OVCAR3 (cell line): ENCODE results near the genes FAM120AOS and FBP1.

DNA sequence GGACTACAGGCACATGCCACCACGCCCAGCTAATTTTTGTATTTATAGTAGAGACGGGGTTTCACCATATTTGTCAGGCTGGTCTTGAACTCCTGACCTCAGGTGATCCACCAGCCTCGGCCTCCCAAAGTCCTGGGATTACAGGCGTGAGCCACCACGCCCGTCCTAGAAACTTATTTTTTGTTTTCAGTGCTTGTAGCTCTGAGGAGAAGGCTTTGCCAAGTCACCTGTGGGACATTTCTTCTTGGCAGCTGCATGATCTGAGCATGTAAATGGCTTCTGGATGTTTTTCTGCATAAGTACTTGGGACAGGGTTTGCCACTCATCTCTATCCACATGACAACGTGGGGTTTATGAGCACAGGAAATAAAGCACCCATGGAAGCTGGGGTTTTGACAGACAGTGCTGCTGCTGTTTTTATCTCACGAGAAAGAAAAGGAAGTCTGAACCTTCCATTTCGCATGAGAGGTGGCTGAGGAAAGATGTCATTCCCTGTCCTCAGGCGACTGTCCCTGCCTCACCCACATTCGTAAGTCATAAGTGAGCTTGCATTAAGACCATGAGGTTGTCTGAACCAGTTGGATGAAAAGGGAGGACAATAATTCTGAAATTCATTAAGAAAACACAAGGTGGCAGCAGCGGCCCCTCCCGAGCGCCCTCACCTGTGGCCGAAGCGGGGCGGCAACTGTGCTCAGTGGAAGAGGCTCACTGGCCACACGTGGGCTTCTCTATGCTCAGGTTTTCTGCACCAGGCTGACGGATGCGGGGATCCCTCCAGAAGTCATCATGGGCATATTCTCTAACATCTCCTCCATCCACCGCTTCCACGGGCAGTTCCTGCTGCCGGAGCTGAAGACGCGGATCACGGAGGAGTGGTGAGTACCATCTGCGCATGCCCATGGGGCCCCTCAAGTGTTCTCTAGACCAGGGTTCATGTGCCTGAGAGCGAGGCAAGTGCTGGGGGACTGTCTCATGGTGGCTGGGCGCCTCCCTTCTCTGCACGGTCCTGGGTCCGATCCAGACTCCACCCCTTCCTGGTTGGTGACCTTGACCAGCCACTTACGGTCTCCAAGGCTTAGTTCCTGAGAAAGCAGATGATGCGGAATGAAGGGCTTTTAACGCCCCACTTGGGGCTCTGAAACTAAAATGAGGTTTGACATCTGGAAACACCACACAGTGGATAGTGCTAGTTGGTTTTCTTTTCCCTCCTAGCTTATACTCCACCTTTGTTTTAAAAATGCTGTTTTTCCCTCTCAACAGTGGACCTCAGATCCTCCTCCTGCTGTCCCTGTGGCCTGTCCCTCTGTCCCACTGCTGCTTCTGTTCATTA, 54.8 kb upstream of the SUSD3 start:
- RRBS = no CpG with 5 or more reads among the region's 34 CpGs

DNA sequence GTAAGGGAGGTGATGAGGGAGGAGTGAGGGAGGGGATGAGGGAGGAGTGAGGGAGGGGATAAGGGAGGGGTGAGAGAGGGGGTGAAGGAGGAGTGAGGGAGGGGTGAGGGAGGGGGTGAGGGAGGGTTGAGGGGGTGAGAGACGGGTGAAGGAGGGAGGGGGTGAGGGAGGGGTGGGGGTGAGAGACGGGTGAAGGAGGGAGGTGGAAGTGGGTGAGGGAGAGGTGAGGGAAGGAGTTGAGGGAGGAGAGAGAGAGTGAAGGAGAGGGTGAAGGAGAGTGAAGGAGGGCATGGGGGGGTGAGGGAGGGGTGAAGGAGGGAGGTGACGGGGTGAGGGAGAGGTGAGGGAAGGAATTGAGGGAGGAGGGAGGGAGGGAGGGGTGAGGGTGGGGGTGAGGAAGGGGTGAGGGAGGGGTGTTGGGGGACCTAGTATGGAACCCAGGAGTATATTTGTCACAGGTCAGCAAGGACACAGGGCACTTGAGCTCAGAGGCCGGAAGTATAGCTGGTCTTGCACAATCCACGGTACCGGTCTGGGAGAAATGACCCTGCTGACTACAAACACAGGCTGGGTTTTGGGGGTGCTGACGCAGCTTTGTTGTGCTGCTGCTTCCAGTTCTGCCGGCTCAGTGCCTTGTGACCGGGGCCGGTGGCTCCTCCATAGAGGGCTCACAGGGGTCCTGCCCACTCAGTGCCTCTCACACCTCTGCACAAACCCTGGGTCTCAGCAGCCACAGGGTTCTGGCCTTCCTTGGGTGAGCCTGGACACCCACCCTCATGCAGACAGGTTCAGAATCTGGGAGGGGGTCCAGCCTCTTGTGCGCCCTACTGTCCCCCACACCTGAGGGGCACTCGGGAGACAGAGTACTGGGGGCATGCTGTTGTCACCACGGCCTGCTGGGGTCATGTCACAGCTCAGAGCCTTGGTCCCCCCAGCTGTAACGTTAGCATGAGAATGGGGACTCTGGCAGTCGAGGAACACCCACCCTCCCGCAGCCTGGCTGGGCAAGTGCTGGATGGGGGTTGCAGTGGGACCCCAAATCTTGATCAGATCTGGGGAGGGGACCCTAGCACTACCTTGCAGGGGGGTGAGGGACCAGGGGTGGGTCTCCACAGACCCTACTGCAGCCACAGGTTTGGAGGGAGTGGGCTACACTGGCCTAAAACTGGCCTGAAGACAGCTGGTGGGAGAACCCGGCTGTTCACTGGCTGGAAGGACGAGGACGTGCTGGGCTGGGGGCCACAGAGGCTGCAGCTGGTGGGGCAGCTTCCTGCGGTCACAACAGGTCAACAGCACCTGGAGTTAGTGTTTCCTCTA, 17.9 kb downstream of the NINJ1 start:
- RRBS = 60% methylated on average over 3 of the region's 20 CpGs

GRCh38 chr9:93128011-93128980, 5.8 kb downstream of the NINJ1 start:
- RRBS = no CpG with 5 or more reads among the region's 19 CpGs

- RRBS = no CpG with 5 or more reads among the region's 8 CpGs
Observed at GRCh38 chr9:93130314-93130889, 3.6 kb downstream of the NINJ1 start.

DNA sequence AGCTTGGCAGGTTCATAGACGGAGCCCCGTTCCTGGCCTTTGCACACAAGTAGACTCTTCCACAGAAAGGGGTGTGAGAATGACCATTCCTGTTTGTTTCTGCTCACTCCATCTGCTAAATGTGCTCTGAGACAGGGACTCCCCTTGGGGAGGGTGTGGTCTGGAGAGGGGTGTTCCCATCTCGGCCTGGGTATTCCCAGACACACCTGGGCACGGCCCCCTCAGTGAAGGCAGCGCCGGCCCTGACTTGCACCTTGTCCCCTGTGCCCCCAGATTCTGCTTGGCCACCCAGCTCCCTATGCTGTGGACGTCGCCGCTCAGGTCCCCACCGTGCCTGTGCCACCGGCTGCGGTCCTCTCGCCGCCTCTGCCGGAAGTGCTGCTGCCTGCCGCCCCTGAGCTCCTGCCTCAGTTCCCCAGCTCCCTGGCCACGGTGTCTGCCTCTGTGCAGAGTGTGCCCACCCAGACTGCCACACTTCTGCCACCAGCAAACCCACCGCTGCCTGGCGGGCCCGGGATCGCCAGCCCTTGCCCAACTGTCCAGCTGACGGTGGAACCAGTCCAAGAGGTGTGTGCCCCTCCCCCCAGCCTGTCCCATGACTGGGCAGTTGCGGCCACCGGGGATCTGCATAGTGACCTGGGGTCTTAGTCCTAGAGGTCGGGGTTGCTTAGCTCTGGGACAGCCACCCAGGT, 77.7 kb downstream of the WNK2 start:
- RRBS = 97% methylated on average over 4 of the region's 25 CpGs

- RRBS = 41% methylated on average over 21 of the region's 77 CpGs
Observed at GRCh38 chr9:93345714-93346844, 105.4 kb upstream of the FAM120A start.

DNA sequence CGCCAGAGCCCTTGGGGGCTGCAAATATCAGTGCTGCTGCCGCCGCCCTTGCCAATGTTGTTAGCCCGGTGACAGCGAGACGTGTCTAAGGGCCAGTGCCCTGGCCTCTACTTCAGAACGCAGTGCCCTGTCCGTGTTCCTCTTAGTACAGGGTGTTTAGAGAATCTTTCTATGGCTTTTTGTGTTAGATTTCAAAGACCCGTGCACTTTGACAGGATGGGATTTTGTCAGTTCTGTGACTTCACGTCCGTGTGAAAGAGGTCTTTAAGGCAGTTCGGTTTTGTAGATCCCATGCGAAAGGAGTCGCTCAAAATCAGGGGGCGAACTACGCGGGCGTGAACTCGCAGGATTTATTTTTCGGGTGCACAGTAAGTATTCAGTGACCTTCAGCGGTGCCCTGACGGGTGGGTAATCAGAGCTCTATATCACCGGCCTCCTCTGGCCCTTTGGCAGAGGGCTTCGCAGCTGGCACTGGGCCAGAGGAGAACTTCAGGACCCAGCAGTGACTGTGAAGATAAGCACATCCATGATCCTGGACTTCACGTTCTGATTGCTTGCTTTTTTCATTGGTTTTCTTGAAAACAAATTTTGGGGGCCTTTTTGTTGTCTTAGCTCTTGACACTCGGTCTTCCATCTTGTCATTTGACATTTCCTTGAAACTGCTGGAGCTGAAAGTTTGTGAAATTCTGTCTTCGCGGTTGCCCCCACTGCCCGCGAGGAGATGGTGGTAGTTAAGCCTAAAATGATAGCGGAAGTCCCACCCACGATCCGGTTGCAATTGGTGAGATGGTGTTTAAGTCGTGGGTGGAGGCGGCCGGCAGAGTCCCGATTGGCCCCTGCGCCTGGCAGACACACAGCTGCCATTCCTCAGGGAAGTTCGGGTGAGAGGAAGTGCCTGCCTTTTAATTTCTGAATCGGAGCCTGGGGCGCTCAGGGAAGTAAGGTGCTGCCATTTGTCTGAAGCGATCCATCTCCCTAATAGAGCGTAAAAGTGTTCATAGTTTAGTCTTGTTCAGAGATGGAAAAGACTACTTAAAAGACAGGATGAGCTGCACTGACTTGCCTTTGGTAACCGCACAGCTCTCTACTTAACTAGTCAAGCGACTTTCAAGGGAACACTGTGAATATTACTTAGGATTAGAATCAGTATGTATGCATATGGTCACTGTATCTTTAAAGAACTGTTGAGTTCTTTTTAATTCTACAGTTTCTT, at the start of gene FAM120AOS:
FAM120AOS (minus strand) TSS at position 739 of the 1,213 bp plus-strand sequence.
- RRBS = 10% methylated on average over 2 of the region's 45 CpGs

- RRBS = 8% methylated on average over 5 of the region's 12 CpGs
Observed at GRCh38 chr9:93577629-93578034, 1.2 kb downstream of the PHF2 start.

DNA sequence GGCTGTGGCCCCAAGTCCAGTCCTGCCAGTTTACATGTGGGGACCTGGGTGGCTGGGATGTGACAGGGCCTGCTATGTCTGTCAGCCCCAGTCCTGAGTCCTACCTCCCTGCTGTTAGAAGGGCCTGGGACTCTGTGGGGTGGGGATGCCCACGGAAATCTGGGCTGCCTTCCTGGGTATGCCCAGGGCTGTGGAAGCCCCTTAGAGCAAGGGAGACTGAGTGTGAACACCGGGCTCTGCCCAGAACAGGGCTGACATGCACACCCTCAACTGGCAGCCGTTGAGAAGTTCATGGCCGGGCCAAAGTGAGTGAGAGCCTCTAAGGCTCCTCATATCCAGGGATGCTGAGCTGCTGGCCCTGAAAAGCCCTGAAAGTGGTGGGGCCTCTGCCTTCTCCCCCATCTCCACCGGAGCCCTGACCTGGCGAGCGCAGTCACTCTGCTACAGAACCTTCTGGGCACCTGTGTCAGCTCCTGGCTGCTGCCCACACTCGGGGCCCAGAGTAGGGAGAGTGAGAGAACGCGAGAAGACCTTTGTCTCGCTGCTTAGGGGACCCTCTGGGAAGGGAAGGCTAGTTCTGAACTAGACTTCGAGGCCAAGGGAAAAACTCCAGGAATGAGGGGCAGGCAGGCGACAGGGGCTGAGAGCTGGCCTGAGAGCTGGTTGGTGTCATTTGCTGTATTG, 1.9 kb downstream of the PHF2 start:
- RRBS = 82% methylated on average over 3 of the region's 13 CpGs

GRCh38 chr9:93658061-93658614, 81.8 kb downstream of the PHF2 start:
- RRBS = no CpG with 5 or more reads among the region's 8 CpGs

- RRBS = 100% methylated on average over 1 of the region's 10 CpGs
Observed at GRCh38 chr9:93659294-93659906, 83.0 kb downstream of the PHF2 start.

DNA sequence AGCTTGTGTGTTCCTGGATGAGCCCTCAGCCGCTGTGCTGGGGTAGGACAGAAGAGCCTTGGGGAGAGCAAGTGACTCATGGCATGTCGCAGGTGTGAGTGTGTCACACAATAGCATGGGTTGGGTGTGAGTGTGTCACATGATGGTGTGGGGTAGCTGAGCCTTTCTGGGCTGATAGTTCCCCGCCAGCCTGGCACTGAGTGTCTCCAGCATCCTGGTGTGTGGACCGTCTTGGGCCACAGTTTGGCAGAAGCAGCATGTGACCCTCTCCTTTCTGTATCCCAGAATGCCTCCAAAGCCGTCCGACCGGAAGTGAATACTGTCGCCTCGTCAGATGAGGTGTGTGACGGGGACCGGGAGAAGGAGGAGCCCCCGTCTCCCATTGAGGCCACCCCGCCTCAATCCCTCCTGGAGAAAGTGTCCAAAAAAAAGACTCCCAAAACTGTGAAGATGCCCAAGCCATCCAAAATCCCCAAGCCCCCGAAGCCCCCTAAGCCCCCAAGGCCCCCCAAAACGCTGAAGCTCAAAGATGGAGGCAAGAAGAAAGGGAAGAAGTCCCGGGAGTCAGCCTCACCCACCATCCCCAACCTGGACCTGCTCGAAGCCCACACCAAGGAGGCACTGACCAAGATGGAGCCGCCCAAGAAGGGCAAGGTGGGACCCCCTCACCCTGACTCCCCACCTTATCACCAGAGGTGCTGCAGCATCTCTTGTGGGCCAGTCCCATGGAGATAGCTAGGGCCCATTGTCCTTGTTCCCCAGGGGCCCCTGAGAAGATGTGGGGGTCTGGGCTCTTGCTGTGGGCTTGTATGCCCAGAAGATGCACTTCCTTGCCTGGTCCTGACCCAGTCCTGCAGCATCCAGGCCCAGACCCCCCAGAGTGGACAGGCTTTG, 83.8 kb downstream of the PHF2 start:
- RRBS = no CpG with 5 or more reads among the region's 18 CpGs

GRCh38 chr9:93675313-93675899, 99.0 kb downstream of the PHF2 start:
- RRBS = no CpG with 5 or more reads among the region's 12 CpGs

DNA sequence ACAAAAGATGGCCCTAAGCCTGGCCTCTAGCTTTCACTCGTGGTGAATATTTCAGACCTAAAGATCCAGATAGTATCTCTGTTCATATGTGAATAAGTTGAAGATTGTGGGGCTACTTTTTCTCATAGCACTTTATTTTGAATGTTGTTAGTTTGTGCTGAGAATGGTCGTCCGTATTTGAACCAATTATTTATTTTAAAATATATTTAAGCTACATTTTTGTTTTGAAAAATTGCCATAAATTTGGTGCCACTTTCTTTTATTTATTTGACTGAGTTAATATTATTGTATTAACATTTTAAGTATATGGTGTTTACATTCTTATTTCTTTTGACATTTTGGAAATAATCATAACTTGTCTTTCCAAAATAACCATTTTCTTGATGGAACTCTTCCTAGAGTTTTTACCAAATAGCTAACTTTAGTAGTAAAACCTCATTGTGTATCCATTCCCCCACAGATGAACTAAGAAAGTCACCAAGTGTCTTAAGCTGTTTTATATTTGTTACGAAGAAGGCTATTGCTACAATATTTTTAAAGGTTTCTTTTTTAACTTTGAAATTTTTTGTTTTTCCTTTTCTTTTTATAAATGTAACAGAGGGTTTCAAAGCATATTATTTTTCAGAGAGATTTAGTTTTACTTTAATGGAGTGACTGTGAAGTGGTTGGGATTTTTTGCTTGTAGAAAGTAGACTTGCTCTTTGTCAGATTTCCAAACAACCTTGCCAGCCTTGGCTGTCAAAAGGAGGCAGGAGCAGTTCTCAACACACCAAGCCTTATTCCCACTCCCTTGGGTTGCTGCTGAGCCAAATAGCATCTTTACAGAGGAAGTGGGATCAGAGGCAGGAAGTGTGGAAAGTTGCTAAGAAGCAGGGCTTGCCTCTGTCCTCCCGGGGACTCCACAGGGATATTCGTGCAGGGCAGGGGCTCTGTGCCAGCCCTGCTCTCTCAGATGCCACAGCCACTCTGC, 23.9 kb downstream of the PTPDC1 start:
- RRBS = no CpG with 5 or more reads among the region's 6 CpGs

- RRBS = no CpG with 5 or more reads among the region's 5 CpGs
Observed at GRCh38 chr9:94175794-94176894, 83.0 kb upstream of the ZNF169 start.

DNA sequence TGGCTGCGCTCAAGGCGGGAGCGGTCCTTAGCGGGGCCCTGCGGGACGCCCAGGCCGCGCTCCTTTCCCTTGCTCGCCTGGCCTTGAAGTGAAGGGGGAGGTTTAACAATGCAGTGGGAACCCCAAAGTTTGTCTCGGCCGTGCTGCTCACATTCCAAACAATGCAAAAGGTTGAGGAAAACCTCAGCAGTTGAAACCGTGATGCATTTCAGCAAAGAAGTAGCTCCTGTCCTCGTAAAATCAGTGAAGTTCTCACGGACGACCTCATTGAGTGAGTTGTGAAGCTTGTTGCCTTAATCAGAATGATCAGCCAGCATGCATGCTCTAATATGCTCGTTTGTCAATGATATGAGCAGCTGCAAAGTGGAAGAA, 4.3 kb upstream of the NUTM2F start:
- RRBS = no CpG with 5 or more reads among the region's 16 CpGs

- RRBS = no CpG with 5 or more reads among the region's 2 CpGs
Observed at GRCh38 chr9:94630869-94631324, 8.4 kb downstream of the FBP1 start.

DNA sequence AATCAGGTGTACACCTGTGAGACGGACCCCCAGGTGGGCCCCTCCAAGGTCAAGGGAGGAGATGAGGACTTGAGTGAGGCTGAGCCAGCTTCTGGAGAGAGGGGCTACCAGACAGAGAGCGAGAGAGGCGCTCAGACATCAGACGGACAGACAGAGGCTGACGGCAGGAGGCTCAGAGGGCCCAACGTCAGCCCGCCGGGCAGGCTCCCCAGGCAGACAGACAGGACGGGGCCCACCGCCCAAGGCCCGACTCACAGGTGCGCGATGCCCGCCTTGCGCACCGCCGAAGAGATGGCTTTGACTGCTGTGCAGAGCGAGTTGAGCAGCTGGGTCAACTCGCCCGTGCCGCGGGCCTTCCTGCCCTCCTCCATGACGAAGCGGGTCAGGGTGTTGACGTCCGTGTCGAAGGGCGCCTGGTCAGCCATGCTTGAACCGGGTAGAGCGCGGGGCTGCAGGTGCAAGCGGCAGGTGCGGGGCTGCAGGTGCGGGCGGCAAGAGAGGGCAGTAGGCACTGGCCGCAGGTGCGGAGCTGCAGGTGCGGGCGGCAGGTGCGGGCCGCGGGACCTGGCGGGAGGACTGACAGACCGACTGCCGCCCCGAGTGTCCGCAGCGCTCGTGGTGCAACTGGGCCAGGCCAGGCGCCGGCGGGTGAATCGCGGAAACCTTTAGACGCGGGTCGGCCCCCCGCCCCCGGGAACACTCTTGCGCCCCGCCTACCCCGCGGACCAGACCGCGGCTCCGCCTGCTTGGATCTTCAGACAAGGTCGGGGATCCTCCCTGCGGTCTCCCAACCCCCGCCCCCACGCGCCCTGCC, at the start of gene FBP1:
FBP1 (minus strand) TSS at position 633 of the 814 bp plus-strand sequence.
- RRBS = 5% methylated on average over 9 of the region's 71 CpGs

DNA sequence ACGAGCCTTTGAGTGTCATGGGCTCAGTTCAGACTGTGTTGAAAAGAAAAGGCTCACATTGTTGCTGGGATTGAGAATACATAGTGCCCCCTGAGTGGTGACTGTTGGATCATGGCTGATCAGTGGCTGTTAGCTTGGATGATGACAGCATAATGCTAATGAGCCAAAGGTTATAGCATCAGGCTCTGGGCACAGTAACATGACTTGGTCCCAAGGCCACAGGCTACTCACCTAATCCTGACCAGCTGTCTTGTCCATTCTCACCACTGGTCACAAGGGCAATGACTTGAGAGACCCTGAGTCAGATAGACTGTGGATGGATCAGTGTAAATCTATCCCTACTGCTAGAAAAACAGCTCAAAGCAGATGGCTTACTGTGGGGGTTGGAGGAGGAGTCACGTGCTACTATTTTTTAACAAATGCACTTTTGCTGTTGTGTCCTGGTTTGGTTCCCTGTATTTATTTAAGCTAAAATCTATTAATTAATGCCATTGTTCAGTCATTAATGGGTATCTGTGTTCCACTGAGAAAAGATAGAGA, 74.8 kb downstream of the AOPEP start:
- RRBS = no CpG with 5 or more reads among the region's 2 CpGs

DNA sequence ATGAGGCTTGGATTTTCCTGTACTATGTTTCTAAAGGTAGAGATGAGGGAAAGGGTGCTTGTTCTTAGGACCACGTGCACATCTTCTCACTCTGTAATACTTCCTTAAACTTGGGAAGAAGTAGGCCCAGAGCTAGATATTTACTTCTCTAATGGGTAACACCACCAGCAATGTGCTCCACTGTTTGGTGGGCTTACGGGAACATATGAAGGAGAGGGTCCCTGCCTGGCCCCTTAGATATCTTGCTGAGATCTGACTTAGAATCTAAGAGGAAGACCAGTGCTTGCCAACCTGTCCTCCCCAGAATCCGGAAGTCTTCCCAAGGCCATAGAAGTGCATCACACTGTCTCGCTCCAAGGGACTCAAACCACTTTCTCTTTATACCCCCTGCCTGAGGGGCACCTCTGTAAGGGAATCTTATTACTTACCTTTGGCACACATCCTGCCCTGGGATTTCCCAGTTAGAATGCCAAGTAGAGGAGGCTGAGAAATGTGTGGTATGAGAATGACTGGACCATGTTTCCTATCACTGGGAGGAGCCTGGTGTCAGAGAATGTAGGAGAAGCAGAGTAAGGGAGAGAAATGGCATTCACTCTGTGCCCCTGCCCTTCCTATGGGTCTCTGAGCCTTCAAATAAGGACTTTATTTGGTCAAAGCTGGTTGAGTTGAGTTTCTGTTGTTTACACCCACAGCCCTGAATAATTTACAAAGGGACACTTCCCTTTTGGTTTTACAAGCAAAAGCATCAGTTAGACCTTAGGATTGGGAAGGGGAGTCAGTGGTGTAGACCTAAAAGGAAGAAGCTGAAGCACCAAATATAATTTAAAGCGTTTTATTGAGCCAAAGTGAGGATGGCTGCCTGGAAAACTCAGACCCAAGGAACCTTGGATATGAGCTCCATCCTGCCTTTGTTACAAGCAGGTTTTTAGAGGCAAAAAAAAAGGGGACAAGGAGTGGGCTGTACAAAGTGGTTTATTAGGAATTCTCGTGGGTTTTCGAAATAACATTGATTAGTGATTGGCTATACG, 85.9 kb downstream of the AOPEP start:
- RRBS = no CpG with 5 or more reads among the region's 8 CpGs